Choroid plexus epithelial cell (primary cell): ENCODE measurements around the genes HSP90AB1, SLC35B2, TMEM151B and TCTE1.

DNA sequence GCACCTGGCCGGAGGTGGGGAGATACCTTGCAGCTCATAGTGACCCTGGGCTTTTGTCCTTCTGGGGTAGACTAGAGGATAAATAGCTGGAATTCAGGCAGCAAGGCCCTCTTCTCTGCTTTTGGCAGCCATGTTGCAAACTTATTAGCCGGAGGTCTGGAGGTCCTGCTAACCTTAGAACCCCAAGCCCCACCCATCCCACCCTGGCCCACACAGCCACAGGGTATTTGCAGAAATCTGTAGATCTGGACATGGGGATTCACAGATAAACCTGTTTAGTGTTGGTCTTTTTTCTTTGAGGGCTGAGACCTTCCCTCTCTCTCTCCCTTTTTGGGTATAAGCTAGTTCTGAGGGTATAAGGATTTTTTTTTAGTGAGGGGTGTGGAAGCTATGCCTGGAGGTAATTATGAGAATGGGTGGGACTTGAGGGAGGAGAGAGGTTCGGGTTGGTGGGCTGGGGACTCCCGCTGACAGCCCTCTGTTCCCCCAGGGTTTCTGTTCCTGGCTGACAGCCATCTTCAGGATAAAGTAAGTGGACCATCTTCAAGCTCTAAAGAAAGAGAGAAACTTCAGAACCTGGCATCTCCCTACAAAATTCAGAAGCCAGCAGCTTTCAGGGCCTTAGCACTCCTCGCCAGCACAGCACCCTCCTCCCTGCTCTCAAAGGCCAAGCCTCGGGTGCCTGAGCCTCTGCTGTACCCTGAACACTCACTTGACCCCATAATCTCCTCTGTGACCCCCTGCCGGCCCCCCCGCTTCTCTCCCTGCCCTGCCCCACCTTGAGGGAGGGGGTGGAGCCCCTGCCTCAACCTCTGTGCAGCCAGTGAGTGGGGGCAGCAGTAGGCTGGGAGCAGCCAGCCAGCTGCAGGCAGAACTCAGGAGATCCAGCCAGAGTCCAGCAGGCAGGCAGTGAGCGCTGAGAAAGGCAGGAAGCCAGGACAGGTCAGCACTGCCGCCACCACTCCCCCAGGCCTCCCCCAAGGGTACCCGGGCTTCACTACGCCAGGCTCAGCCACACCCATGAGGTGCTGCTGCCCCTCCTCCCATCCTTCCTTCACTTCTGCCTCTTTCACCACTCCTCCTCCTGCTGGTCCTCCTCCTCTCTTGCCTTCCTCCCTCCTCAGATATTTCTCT lies 11.0 kb downstream of the TMEM63B start:
- RRBS, result no CpG with 5 or more reads among the region's 12 CpGs

GRCh38 chr6:44247032-44247912 lies at the start of gene HSP90AB1:
Gene HSP90AB1 (plus strand): TSS chr6:44247101.
- RRBS, result 2% methylated on average over 4 of the region's 53 CpGs

- RRBS, result no CpG with 5 or more reads among the region's 4 CpGs
Observed at GRCh38 chr6:44251024-44251285, 4.1 kb downstream of the HSP90AB1 start.

DNA sequence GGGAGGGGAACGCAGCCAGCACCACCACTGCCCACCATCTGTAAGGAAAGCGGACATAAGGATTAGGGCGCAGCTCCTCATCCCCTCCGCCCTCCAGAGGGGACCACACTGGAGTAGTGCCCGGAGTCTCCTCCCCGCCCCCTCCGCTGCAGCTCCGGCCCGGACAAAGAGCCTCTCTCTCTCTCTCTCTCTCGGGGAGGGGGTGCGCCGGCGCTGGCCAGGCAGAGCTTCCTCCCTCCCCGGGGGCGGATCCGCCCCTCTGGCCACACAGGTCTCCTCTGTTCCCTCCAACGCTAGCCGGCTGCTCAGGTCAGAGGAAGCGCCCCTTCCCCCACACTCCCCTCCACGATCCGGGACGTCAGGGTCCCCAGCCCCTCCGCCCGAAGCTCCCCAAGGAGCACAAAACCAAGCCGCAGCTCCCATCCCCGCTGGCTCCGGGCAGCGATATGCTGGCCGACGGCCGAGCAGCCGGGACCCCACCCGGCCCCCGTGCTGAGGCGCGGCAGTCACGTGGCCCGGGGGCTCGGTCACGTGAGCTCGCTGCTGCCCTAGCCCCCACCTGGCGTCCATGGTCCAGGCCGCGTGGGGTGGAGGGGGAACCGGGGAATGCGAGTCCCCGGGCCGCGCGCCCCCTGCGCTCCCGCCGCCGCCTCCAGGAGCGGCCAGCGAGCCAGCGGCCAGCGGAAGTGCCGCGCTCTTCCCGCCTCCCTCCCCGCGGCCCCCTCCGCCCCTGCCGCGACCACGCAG lies at the start of gene SLC35B2:
TSS of gene SLC35B2 (minus strand) at position 688 of the 747 bp plus-strand sequence.
- RRBS, result 2% methylated on average over 26 of the region's 67 CpGs

GRCh38 chr6:44261460-44261888 lies 3.9 kb downstream of the NFKBIE start:
- RRBS, result 99% methylated on average over 3 of the region's 8 CpGs

DNA sequence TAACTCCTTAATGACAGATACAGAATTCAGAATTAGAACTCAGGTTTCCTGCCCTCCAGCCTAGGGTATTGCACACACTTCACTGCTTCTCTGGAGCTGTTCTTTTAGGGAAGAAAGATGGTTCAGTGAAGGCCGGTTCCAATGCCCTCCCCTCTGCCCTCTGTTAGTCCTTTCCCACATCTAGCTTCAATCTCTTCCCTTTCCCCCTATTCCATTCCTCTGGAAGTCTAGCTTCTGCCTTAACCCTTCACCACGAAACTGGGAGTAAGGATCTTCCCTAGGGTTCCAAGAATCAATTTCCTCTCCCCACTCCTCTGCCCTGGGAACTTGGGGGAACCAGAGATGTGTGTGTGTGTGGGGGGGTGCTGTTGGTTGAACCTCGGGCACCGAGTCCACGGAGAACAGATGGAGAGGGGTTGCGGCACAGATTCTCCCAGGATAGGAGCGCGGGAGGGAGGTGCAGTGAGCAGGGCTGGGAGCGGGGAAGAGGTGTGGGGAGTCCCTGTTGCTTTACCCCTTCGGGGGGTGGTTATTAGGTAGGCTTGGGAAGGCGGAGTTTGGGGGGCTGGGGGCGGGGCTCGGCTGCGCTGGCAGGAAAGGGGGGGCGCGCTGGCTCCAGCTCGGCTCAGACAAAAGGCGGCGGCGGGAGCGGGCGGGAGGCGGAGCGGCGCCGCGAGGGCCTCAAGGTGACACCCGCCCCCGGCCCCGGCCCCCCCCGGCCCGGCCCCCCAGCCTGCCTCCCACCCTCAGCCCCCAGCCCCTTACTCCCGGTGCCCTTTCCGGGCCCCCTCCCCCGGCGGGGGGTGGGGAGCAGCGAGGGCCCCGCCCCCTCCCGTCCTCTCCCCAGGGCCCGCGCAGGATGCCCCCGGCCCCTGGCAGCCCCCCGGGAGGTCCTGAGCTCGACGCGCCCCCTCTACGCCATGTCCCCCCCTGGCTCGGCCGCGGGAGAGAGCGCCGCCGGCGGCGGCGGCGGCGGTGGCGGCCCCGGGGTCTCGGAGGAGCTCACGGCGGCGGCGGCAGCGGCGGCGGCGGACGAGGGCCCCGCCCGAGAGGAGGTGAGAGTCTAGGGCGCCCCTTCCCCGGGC lies at the start of gene TMEM151B:
TSS of gene TMEM151B (plus strand) at position 628 of the 1,085 bp plus-strand sequence.
- RRBS, result 1% methylated on average over 30 of the region's 74 CpGs

GRCh38 chr6:44297522-44298457 lies at the start of gene TCTE1:
Gene TCTE1 (minus strand): TSS chr6:44297698.
- RRBS, result 2% methylated on average over 18 of the region's 69 CpGs

- RRBS, result no CpG with 5 or more reads among the region's 9 CpGs
Observed at GRCh38 chr6:44298752-44299831, 1.6 kb upstream of the TCTE1 start.

- RRBS, result no CpG with 5 or more reads among the region's 10 CpGs
Observed at GRCh38 chr6:44555104-44555586, 167.6 kb downstream of the CDC5L start.

DNA sequence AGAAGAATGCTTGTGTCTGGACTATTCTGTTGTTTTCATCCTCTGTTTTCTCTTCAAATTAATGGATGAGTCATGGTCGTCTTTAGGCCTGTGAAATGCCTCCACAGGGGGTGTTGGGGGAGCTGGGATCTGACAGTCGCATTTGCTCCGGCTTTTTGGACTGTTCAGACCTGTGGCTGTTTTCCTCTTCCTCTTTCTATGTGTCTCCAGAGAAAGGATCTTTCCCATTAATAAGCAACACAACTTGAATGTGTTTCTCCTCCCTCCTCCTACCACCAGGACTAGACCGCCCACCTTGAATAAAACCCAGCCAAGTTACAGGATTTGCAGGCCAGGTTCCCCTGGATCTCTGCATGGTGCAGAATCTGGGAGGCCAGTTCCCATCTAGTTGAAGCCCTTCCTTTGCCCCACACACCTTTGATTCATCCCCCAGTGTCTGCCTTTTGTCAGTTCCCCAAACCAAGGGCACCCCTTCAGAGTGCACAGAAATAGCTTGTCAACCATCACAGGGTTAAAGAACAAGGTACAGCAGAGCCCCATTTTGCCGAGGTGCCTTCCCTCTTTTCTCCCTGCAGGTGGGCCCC lies 280.0 kb downstream of the CDC5L start:
- RRBS, result no CpG with 5 or more reads among the region's 5 CpGs

DNA sequence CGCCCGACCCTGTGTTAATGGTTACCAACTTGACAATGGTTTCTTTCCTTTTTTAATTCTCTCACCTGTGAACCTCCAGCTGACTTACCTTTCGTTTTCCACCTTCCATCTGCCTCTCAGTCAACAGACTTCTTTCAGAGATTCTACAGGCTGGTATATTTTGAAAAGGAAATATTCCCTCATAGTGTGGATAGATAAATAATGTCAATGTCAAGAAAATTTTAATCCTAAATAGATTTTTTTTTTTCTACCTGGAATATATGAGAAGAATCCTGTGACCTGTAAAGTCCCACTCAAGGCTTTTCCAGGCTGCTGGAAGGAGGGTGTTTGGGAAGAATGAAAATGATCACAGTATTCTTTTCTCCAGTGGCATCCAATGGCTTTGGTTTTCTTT lies 317.5 kb downstream of the CDC5L start:
- RRBS, result no CpG with 5 or more reads among the region's 3 CpGs

- RRBS, result no CpG with 5 or more reads among the region's 4 CpGs
Observed at GRCh38 chr6:44733633-44734221, 346.2 kb downstream of the CDC5L start.

DNA sequence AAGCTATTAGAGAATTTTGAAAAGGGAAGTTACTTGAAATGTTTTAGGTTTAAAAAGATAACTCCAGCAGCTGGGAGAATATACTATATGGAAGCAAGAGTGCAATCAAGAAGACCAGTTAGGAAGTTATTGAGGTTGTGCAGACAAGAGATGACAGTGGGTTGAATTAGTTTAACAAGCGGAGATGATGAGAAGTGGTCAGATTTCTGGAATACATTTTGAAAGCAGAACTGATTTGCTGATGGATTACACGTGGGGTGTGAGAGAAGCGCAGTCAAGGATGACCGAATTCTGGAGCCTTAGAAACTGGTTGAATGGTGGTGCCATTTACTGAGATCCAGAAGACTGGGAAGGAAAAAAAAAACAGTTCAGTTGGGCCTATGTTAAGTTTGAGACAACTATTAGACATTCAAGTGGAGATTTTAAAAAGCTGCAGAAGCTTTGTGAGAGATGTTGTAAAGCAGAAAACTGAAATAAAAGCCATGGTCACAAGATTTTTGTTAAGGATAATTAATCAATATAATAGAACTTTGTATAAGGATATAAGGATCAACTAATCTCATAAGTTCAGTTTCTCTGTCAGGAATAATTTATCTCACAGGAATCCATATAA lies 7.6 kb downstream of the SUPT3H start:
- RRBS, result no CpG with 5 or more reads among the region's 4 CpGs

DNA sequence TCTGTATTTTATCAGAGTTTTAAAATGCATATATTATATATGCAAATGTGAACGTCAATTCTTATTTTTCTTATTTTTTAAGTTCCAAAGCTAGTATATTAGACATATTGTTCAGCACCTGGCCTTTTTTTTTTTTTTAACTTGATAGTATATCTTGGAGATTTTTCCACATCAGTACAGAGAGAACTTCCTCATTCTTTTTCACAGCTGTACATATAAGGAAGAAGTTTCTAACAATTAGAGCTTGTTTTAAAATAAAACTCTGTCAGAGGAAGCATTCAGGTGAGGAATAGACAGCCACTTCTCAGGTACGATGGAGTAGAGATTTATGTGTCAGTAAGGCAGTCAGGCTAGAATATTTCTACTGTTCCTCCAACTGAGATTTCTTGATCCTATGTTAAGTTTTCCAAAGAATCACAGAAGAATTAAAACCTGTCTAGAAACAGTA lies 233.1 kb upstream of the SUPT3H start:
- RRBS, result no CpG with 5 or more reads among the region's 2 CpGs

GRCh38 chr6:45959365-45960056 lies 56.1 kb downstream of the CLIC5 start:
- RRBS, result no CpG with 5 or more reads among the region's 4 CpGs

DNA sequence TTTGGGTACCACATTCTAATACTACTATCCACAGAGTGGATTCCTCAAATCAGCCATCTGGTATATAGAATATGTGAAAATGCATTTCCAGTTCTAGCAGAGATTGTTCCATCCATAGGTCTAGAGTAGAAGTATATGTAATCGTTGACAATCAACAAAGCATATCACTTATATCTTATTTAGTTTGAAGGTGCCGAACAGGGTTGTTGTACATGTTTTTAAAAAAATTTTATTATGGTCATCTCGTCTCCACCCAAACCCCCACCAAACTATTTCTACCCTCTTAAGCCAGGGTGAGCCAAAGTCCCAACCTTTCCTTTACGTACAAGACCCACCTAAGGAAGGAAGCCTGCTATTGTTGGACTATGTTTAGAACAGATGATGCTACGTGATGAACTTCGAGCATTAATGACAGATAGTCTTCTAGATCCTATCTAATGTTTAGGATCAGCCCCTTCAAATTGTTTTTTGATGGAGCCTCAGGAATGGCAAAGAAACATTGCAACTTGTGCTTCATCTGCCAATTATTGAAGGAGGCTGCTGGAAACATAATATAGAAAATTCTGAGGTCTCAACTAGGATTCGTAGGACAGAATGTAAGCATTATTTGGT lies 44.4 kb downstream of the CLIC5 start:
- RRBS, result no CpG with 5 or more reads among the region's 7 CpGs

- RRBS, result no CpG with 5 or more reads among the region's 2 CpGs
Observed at GRCh38 chr6:46052342-46053033, 36.8 kb upstream of the CLIC5 start.

GRCh38 chr6:46053034-46053598 lies 37.5 kb upstream of the CLIC5 start:
- RRBS, result no CpG with 5 or more reads among the region's 5 CpGs

DNA sequence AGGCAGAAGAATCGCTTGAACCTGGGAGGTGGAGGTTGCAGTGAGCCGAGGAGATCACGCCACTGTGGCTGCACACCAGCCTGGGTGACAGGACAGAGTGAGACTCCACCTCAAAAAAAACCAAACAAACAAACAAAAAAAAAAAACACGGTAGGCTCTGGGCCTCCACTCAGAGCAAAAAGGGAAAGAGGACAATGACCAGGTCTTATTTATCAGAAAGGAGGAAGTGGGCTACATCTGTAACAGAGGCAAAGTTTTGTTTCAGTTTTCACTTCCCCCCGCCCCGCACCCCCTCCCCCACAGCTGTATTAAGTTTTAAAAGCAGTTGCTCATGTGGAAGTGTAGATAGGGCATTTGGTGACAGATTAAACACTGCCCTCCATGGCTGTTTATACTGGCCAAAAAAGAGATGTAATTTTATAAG lies 114.7 kb downstream of the RCAN2 start:
- RRBS, result no CpG with 5 or more reads among the region's 6 CpGs

DNA sequence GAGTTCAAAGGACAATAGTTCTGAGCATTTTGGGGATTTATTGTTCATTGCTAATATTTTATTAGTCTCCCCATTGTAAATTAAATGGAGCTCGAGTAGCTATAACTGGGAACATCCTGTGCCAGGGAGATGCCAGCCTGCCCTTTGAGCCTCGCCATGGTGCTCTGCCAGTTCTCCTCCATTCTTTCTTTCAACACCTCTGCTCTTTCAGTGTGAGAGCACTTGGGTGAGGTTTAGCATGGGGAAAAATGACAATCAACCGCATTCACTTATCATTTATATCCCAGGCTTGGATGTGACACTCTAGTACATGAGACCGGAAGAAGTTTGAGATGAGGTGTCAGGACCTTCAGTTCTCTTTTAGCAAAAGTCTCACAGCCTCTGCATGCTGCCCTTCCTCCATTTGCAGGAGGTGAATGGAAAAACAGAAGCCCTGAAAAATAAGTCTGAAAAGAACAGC lies 14.9 kb upstream of the RCAN2 start:
- RRBS, result no CpG with 5 or more reads among the region's 4 CpGs